Heart (tissue), 3 donors: ENCODE results near the gene C2orf73.

DNA sequence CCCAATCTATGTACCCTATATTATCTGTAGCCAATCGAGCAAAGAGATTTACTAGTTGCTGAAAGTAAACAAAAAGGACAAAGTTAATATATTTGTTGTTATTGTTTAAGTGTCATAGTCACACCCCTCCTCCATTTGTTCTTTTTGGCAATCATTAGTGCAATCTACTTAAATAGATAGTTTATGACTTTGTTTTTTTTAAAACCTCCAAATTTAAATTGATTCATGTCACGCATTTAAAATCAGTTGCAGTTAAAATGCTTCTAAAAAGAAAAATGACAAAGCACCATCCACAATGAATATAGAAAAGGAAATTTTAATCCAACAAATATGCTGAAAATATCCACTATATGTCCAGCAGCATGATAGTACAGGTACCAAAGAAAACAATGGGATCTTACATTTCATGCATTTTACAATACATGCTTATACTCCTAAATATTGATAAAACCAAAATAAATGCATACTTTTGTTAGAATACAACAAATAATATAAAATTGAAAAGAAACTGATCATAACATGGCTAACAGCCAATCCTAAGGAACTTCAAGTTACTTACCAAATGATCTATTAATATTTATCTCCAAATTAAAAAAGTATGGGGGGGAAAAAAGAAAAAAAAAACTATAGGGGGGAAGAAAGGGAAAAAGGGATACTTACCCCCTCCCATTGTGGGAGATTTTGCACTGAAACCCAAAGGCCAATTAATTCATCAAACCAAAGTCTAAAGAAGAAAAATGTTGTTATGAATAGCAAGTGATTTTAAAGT, 34.5 kb downstream of the PSME4 start:
- RAMPAGE, long total RNA, 2 experiments: no peak in any of the 2 experiments

DNA sequence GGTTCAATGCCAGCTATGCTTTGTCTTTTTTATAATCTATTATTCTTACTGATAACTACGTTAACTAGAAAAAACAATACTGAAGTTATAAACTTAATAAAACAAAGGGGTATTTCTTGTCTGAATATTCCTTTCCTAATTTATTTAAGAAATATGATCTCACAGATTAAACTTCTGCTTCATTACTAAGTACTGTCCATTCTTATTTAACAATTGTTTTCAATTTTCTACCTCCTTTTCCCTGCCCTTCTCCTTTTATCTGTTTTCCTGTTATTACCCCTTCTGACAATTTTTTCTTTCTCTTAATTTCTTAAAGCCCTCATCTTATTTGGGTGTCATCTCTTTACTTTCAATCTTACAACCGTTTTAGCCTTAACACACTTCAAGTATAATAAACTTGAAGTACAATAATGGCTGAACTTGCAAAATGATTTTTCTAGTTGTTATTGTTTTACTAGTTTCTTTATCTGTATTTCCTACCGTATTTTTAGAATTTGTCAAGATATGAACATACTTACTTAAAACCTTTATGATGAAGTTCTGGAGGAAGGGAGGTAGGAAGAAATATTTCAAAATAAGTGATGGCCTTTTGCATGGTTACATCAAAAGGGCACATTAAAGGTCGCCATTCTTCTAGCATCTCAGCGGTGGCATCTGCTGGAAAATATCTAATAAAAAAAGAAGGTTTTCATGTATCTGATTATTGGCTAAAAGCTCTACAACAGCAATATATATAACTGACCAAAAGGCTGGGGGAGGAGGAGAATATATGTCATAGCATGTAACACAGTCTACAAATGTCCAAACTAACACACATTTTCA, 33.7 kb downstream of the PSME4 start:
- RAMPAGE, long total RNA, 2 experiments: no peak in any of the 2 experiments

GRCh38 chr2:53974193-53974689, 3.3 kb downstream of the ACYP2 start:
- RAMPAGE, long total RNA, 2 experiments: no peak in any of the 2 experiments

DNA sequence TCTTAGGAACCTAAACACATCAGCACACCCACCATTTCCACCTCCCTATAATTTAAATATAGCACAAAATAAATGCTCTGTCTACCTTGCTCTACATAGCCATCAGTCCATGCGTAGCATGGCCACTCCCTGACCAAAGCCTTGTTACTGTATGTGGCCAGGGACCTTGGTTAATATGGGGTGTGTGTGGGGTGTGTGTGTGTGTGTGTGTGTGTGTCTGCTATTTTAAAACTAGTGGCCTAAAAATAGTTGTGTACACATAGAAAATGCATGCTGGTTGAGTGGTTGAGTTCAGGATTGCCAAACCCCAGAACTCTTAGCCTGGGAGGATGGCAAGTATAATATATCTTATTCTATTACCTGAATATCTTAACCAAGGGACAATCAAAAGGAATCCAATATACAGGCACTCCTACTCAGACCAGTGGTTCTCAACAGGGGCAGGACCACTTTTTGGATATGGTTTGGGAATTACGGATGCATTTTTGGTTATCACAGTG, 72.0 kb downstream of the ACYP2 start:
- RAMPAGE, long total RNA, 2 experiments: no peak in any of the 2 experiments

DNA sequence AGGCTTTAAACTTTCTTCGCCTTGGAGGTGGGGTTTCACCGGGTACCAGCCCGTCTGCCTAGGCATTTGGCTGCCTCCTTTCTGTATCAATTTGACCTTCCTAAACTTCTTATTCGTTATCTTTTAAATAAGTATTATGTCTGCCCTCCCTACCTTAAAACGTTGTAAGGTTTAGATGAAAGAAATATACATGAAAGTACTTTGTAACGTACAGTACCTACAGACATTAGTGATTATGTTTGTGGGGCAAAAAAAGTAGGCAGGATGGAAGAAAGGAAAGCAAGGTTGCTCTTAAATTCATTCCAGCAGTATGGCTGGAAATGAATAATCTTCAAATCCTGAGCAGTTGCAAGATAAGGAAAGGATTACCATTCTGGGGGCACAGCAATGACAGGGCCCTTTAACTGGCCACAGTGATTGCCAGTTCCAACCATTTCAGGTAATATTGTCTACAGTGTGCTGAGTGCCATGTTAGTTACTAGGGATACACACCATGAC, 31.3 kb downstream of the TSPYL6 start:
- RAMPAGE, long total RNA, 2 experiments: no peak in any of the 2 experiments

GRCh38 chr2:54330701-54331330, at the start of gene C2orf73:
Gene C2orf73 (plus strand): TSS chr2:54330884.
- RAMPAGE, long total RNA, 2 experiments: start-site peak on the plus strand in 1 of 2 experiments, at chr2:54330869-54330966 at its widest, 15 reads per replicate

DNA sequence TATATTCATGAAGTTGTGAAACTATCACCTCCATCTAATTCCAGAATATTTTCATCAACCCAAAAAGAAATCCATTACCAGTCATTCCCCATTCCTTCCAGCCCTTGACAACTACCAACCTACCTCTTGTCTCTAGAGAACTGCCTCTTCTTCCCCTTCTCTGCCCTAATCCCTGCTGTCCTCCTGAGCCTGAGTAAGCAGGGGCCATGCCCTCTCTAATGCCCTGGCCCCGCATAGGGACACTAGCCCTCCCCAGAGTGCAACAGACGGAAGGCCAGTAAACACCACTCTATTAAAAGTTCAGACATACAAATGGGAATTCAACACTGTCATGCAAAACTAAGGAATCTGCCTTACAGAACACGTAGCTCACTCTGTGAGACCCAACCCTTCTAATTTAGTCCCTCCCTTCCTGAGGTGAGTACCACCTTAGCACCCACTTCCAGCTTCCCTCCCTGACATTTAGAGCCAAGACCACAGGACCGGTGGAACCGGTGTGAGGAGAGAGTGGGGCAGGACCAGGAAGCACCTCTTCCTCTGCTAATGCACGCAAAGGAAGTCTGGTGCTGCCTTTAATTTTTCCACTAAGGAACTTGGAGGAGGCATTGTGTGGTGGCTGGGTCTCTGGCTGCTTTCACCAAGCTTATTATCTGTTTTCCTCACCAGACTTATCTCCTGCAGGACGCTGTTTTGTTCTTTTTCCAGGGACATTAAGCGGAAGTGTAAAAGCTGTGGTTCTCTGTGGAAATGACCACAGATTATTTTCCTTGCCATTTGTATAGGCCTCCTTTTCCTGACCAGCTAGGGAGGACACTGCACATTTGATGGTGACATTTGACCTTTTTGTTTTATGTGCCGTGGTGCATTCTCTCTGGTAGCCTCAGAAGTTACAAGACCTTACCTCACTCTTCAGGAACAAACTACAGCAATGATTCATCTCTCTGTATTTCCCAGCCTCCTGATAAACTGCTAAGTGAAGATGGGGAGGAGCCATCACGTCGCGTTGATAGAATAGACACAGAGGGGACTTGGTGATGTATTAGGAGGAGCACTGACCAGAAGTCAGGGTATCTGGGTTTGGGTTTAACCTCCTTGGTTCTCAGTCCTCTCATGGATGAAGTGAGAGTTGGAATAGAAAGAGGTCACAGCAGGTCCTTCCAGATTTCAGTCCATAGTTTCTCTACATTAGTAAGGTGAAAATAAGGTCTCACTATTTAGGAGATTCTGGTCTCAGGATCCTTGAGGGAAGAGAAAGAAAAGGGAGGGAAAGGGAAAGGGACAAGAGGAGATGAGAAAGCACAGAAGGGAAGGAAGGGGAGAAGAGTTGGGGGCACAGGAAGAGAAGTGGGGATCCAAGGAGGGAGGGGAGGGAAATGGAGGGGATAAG, 39.9 kb upstream of the SPTBN1 start:
- RAMPAGE, long total RNA, 2 experiments: no peak in any of the 2 experiments

DNA sequence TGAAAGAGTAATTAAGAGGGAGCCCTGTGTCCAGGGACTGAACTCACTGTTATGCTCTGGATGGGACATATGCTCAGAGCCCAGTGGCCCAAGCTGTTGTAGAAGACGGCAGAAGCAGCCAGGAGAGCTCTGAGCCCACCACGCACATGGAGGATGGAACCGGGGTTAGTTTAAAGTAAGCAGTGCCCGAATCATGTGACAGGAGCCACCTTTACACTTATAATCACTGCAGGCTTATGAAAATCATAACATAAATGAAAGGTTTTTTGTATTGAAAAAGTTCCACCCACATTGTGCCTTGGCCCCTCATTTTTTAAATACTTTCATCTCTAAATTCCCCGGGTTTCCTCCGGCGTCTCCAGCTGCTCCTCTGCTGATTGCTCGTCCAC, 36.2 kb upstream of the SPTBN1 start:
- RAMPAGE, long total RNA, 2 experiments: no peak in any of the 2 experiments

DNA sequence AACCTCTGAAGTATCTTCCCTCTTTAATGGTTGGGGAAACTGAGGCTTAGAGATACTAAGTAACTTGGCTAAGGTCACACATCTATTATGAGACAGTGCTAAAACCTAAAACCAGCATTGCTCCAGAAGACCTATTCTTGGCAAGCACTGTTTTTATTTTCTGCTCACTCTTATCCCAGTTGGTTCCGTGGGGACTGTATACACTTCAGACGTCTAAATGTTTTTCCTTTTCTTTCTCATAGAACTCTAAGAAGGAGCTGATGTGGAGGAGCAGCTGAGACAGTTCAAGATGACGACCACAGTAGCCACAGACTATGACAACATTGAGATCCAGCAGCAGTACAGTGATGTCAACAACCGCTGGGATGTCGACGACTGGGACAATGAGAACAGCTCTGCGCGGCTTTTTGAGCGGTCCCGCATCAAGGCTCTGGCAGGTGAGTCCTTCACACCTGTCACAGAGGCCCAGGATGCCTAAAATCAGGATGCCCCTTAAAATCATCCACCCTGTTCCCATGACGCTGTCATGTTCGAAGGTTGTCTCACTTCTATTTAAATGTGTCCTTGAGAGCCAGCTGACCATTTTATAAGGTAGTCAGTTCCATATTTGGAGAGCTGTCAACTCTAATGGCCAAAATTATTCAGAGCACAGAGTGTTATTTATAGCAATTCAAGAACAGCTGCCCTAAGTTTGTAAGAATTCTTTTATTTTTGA, 70.2 kb downstream of the SPTBN1 start:
- RAMPAGE, long total RNA, 2 experiments: no peak in any of the 2 experiments

GRCh38 chr2:54573909-54575121, 118.2 kb downstream of the SPTBN1 start:
- RAMPAGE, long total RNA, 2 experiments: no peak in any of the 2 experiments

GRCh38 chr2:54611822-54612566, 111.5 kb upstream of the EML6 start:
- RAMPAGE, long total RNA, 2 experiments: no peak in any of the 2 experiments

GRCh38 chr2:54626317-54626827, 97.1 kb upstream of the EML6 start:
- RAMPAGE, long total RNA, 2 experiments: no peak in any of the 2 experiments

DNA sequence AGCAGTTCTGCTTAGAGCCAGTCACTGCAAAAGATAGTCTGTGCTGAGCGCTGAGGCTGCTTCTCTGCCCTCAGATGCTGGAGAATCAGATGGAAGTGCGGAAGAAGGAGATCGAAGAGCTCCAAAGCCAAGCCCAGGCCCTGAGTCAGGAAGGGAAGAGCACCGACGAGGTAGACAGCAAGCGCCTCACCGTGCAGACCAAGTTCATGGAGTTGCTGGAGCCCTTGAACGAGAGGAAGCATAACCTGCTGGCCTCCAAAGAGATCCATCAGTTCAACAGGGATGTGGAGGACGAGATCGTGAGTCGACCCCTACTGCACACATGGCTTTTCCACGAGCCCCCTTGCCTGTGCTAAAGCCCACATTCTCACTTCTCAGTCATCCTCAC, 78.3 kb upstream of the EML6 start:
- RAMPAGE, long total RNA, 2 experiments: no peak in any of the 2 experiments

DNA sequence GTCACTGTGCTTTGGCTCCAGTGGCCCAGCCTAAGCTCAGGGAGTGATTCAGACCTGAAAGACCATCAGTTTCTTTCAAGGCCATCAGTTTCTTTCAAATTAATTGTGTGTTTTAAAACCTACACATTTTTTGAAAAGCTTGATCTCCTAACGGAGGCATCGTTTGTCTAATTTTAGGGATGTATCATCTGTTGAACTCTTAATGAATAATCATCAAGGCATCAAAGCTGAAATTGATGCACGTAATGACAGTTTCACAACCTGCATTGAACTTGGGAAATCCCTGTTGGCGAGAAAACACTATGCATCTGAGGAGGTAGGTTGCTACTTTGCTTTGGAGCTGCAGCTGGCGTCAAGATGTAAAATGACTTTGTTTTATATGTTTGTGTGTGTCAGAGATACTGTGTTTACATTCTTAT, 68.6 kb upstream of the EML6 start:
- RAMPAGE, long total RNA, 2 experiments: no peak in any of the 2 experiments

GRCh38 chr2:54666108-54667340, 56.9 kb upstream of the EML6 start:
- RAMPAGE, long total RNA, 2 experiments: no peak in any of the 2 experiments

DNA sequence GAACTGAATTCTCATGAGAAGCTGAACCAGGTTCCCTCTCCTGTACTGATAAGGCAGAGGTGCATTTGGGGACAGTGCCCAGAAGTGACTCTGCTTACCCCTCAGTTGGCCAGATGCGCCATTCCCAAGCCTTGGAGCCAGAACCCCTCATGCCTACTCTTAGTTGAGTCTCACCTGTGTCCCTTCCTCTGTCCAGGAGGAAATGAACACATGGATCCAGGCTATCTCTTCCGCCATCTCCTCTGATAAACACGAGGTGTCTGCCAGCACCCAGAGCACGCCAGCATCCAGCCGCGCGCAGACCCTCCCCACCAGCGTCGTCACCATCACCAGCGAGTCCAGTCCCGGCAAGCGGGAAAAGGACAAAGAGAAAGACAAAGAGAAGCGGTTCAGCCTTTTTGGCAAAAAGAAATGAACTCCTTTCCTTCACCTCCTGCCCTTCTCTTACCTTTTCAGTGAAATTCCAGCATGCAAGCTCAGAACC, 55.3 kb upstream of the EML6 start:
- RAMPAGE, long total RNA, 2 experiments: no peak in any of the 2 experiments

- RAMPAGE, long total RNA, 2 experiments: no peak in any of the 2 experiments
Measured at GRCh38 chr2:54724000-54724292, 484 bp downstream of the EML6 start.

- RAMPAGE, long total RNA, 2 experiments: no peak in any of the 2 experiments
Measured at GRCh38 chr2:54966822-54967894, 83.1 kb downstream of the RTN4 start.

DNA sequence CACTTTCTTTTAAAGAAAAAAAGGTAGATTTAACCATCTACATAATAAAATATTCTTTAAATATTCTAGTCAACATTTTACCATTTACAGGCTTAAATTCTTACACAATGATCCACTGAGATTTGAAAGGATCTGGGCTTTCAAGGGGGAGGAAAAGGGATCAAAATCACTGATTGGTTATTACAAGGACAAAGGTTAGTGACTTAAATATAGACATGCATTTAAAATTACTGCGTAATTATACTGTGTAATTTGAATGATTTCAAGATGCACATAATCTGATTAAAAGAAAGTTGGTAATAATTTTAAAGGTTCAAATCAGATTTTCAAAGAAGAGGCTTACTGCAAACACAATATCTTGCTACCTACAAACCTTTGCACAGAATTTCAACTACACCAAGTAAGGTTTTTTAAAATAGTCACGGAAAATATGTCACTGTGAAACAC, 40.9 kb downstream of the RTN4 start:
- RAMPAGE, long total RNA, 2 experiments: no peak in any of the 2 experiments

GRCh38 chr2:55024040-55024495, 26.2 kb downstream of the RTN4 start:
- RAMPAGE, long total RNA, 2 experiments: no peak in any of the 2 experiments